SK-MEL-5 (cell line): ENCODE results near the genes GPA33 and STYXL2.

DNA sequence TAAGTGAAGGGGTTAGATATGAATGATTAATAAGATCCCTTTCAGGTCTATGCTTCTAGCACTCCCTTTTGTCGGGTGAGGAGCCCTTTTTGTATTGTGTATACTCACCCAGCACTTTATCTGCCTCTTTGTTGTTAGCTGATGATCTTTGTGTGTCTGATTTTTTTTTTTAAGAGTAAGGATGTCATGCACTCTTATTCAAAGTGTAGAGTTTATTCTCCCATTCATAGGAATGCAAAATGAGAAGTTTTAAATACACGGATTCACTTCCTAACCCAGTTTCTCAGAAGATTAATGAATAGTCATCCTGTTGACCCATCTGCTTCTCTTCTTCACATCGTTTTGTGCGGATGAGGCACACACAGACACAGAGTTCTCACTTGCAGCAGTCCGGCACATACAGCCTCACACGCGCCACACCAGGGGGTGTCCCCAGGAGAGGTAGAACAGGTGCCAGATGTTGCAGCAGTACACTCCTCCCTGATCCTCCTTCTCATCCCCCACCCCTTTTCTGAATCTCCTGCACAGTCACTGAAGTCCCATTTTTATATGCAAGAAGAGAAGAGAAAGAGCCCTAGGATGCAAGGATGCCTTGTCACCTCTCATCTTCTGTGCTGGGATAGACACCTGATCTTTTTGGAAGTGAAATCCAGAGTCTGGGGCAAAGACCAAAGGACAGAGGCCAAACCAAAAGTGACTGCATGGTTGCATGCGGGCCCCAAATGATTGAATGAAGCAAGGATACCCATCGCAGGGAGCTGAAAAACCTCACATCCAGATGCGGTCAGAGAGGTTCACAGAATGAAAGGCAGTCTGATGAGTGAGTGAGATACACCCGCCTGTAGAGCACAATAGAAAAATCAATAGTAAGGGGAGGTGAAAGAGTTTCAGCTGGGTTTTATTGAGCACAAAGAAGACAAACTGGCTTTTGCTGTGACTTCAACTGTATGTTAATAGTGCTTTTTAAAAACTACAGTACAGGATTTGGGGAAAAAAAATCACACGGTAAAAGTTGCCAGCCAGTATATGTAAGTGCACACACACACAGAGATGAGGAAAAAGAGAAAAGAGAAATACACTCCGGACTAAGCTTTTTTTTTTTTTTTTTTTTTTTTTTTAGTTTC is 28.8 kb downstream of the PBX1 start:
RAMPAGE:
- cytosol, long total RNA: no peak
- long total RNA: no peak
- nucleus, long total RNA: no peak

DNA sequence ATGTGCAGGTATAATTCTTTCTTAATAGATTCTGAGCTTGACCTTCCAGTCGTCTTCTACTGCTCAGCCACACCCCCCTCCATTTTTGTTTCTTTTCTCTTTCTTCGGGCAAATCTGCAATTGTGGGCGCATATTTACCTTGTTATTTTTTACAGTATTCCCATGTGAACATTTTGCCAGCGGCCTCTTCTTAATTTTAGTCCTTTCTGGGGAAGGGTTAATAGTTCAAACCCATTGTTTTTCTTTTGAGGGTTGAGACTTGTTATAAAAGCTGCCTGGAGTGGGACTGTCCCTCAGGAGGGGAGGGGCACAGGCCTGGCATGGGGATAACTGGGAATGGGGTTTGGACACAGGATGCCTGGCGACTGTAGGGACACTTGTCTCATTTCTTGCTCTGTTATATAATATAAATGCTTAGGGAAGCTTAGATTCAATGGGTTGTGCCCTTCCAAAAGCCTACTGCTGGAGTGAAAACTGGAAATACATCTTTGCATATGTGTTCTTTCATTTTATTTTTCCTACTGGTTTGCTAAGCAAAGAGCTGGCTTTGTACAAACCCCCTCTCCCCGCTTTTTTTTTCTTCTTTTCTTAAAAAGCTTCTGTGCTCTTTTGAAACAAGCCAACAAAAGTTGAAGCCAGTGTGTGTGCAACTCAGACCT is 40.4 kb downstream of the PBX1 start:
RAMPAGE:
- cytosol, long total RNA: no peak
- long total RNA: no peak
- nucleus, long total RNA: no peak

DNA sequence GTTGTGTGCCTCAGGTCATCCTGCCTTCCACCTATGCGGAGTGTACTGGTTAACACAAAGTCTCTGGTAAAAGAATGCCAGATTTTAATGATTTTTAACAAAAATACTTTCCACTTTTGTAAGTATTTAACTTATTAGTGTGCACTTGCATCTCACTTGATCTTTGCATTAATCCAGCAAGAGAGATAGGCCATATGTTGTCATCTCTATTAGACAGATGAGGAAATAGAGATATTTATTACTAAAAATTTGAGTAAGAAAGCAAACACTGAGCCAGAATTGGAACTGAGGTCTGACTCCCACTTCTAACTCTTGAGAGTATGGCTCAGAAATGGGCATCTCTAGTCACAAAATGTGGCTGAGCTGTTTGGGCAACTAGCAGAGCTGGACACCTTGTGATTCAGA is 49.4 kb downstream of the PBX1 start:
RAMPAGE:
- cytosol, long total RNA: no peak
- long total RNA: no peak
- nucleus, long total RNA: no peak

DNA sequence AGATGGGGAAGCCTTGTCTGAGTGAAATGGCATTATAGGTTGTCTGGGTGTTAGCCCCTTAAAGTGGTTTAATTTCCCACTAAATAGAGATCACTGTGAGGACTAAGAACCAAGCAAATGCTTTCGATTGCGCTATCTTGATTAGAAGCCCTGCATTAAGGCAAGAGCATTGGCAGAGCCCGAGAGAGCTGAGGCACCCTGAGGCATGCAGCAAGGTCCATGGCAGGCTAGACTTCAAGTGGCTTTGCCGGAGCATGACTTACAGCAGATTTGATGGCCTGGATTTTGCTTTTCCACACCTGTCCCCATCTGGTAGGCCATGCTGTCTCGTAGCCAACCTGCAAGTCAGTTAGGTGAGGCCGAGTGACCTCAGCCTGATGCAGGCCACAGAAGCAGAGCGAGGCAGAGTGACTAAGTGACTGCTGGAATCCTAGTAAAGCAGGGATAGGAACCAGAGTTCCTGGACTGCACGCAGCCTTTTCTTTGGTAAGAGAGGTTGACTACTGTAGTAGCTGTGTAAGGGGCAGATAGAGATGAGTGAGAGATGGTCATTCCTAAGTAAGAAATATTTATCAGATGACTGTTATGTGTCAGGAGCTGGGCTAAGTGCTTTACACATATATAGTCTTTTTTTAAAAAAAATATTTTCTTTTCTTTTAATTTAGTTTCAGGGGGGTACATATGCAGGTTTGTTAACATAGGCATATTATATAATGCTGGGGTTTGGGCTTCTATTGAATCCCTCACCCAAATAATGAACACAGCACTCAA is 149.0 kb downstream of the PBX1 start:
RAMPAGE:
- cytosol, long total RNA: no peak
- long total RNA: no peak
- nucleus, long total RNA: no peak

GRCh38 chr1:164736305-164736964 is 177.5 kb downstream of the PBX1 start:
RAMPAGE:
- cytosol, long total RNA: no peak
- long total RNA: no peak
- nucleus, long total RNA: no peak

GRCh38 chr1:164772588-164773290 is 213.8 kb downstream of the PBX1 start:
RAMPAGE:
- cytosol, long total RNA: no peak
- long total RNA: no peak
- nucleus, long total RNA: no peak

DNA sequence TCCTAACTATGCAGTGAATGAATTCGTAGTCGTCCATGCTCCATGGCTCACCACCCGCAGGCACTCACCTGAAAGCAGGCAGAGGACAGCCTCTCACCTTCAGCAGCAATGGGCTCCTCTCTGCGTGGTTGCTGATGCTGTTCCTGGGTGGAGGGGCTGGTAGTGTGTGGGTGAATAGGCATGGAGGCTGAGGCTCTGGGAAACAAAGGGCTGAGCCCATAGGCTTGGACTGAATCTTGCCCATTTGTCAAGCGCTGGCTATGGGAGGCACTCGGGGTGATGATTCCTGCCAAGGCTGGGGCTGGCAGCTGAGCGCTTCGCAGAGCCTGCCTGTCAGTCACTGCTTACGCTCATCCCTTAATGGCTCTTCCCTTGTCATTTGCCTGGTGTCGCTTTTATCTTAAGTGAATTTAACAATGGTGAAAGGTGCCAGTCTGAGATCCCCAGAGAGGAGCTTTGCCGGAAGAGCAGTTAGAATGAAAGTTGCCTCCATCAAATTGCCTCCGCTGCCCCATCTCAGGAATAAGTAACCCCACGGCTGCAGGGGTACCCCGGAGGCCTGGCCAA is 353.3 kb downstream of the PBX1 start:
RAMPAGE:
- cytosol, long total RNA: no peak
- long total RNA: no peak
- nucleus, long total RNA: no peak

RAMPAGE:
- cytosol, long total RNA: no peak
- long total RNA: no peak
- nucleus, long total RNA: no peak
These were observed 121.1 kb downstream of the LMX1A start for GRCh38 chr1:165234969-165236317.

RAMPAGE:
- cytosol, long total RNA: no peak
- long total RNA: no peak
- nucleus, long total RNA: no peak
These were observed 27.2 kb upstream of the MGST3 start for GRCh38 chr1:165603904-165604187.

RAMPAGE:
- cytosol, long total RNA: no peak
- long total RNA: no peak
- nucleus, long total RNA: no peak
These were observed 15.0 kb downstream of the MGST3 start for GRCh38 chr1:165645984-165646405.

RAMPAGE:
- cytosol, long total RNA: no peak
- long total RNA: no peak
- nucleus, long total RNA: no peak
These were observed 801 bp downstream of the UCK2 start for GRCh38 chr1:165828291-165828538.

DNA sequence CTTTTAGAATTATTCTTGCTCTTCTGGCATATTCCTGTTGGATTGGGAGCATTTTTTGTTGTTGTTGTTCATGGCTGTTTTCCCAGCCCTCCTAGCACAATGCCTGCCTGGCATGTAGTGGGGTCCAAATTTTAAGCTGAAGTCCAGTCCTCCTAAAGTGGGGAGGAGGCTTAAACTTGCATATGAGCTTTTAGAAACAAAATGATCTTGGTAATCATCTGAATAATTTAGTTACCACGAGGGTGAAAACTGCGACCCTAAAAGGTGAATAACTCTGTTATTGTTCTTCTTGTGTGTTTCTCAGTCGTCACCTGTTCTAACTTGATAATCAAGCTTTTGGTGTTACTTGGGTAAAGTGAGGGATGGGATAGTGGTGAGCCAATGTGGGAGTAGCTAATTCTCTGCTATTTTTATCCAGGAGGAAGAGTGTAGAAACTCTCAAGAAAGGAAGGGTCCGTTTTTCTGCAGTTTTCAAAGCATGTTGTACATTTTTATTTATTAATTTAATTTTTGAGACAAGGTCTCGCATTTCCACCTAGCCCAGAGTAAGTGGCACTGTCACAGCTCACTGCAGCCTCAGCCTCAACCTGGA is 2.0 kb downstream of the UCK2 start:
RAMPAGE:
- cytosol, long total RNA: no peak
- long total RNA: no peak
- nucleus, long total RNA: no peak

DNA sequence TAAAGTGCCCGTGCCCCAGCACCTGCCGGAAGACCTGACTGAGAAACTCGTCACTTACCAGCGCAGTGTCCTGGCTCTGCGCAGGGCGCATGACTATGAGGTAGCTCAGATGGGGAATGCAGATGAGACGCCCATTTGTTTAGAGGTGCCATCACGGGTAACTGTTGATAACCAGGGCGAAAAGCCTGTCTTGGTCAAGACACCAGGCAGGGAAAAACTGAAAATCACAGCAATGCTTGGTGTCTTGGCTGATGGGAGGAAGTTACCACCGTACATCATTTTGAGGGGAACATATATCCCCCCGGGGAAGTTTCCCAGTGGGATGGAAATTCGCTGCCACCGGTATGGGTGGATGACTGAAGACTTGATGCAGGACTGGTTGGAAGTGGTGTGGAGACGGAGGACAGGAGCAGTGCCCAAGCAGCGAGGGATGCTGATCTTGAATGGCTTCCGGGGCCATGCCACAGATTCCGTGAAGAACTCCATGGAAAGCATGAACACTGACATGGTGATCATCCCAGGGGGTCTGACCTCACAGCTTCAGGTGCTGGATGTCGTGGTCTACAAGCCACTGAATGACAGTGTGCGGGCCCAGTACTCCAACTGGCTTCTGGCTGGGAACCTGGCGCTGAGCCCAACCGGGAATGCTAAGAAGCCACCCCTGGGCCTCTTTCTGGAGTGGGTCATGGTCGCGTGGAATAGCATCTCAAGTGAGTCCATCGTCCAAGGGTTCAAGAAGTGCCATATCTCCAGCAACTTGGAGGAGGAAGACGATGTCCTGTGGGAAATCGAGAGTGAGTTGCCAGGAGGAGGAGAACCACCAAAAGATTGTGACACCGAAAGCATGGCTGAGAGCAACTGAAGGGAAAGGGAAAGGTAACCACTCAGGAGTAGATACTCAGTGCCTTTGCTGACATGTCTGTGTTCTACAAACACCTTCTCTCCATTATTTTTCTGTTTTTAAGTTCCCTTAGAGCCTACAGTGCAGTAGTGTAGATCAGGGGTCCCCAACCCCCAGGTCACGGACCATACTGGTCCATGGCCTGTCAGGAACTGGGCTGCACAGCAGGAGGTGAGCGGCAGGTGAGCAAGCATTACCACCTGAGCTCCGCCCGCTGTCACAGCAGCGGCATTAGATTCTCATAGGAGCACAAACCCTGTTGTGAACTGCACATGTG is 10.7 kb downstream of the POGK start:
RAMPAGE:
- cytosol, long total RNA: no peak
- long total RNA: no peak
- nucleus, long total RNA: no peak

DNA sequence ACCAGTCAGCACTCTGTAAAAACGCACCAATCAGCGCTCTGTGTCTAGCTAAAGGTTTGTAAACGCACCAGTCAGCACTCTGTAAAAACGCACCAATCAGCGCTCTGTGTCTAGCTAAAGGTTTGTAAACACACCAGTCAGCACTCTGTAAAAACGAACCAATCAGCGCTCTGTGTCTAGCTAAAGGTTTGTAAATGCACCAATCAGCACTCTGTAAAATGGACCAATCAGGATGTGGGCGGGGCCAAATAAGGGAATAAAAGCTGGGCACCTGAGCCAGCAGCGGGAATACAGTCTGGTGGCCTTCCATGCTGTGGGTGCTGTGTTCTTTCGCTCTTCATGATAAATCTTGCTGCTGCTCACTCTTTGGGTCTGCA is 2.4 kb upstream of the TADA1 start:
RAMPAGE:
- cytosol, long total RNA: no peak
- long total RNA: no peak
- nucleus, long total RNA: no peak

DNA sequence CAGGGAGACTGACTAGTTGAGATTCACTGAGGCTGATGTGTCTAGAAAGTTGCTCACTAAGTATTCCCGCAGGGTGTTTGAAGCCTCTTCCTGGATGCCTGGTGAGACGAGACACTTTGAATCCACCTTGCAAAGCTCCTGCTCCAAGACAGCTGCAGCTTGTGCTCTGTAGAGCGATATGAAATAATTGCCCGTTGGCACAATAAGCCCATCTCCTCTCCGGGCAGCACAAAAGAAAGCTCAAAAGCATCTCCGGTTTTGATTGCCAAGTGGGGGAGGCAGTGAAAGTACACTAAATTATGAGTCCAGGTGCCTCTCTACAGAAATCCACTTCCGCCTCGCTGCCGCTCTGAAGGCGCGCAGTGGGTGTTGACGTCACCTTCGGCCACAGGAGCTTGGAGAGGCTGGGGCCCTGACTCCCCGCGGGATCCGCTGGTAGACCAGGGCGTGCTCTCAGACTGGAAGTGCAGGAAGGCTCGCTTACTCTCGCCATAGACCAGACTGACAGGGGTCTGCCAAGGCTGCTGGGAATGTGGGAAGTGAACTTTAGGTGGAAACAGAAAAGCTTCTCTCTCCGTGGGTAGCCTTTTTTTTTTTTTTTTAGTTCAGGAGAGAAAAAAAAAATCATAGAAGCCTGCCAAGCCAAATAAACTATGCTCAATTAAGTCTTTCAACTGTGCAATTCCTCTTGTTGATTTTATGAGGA is 46.1 kb downstream of the GPA33 start:
RAMPAGE:
- cytosol, long total RNA: no peak
- long total RNA: no peak
- nucleus, long total RNA: no peak

GRCh38 chr1:167059081-167059709 is 31.0 kb downstream of the GPA33 start:
RAMPAGE:
- cytosol, long total RNA: no peak
- long total RNA: no peak
- nucleus, long total RNA: no peak

DNA sequence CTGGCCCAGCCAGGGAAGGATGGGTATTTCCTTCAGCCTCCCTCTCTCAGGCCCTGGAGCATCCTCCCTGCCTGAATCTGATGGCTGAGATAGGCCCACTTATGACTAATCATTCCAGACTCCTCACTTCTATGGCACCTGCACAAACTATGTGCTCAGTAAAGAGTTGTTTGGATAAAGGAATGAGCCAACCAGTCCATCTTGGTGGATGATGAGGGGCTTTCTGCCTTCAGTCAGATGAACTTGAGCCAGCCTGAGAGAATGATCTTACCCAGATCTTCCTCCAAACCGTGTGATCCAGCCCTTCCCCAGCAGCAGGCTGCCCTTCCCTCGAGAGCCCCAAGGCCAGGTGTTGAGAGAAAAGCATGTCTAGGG is 1.3 kb downstream of the GPA33 start:
RAMPAGE:
- cytosol, long total RNA: no peak
- long total RNA: no peak
- nucleus, long total RNA: no peak

DNA sequence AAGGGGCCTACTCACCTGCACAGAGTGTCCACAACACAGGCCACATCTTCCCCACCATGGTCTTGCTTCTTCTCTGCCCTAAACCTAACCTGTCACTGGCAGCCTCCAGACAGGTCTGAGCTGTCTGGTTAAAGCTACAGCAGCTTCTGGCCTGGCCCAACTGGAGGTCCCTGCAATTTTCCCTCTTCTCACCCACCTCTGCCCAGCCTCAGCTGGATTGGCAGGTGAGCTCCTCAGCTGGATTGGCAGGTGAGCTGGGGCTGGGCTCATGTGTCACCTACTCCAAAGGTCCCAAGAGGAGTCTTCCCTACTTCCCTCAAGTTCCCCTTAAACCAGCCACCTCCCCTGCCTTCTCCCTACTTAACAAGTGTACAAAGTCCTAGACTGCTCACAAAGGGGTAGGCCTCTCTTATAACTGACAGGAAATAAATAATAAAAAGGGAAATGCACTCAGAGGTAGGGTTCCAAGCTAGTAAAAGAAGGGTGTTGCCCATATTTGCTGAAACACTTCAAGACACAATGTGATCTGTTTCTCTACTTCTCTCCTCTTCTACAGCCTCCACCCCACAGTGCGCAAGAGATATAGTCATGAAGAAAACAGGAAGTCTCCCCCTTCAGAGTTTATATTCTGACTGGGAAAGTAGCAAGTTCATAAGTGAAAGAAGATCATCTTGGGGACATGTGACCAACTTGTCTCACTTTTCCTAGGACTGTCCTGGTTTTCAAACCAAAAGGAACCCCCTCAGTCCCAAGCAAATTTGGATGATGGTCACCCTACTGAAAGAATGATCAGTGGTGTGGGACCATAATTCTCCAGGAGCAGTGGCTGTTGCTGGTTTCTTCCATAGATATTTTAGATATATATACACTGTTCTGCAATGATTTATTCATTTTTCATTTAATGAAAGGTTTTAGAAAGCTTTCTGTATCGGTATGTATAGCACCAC is at the start of gene GPA33:
GPA33 (minus strand) TSS at position 148 of the 947 bp plus-strand sequence.
RAMPAGE:
- cytosol, long total RNA: no peak
- long total RNA: no peak
- nucleus, long total RNA: no peak

DNA sequence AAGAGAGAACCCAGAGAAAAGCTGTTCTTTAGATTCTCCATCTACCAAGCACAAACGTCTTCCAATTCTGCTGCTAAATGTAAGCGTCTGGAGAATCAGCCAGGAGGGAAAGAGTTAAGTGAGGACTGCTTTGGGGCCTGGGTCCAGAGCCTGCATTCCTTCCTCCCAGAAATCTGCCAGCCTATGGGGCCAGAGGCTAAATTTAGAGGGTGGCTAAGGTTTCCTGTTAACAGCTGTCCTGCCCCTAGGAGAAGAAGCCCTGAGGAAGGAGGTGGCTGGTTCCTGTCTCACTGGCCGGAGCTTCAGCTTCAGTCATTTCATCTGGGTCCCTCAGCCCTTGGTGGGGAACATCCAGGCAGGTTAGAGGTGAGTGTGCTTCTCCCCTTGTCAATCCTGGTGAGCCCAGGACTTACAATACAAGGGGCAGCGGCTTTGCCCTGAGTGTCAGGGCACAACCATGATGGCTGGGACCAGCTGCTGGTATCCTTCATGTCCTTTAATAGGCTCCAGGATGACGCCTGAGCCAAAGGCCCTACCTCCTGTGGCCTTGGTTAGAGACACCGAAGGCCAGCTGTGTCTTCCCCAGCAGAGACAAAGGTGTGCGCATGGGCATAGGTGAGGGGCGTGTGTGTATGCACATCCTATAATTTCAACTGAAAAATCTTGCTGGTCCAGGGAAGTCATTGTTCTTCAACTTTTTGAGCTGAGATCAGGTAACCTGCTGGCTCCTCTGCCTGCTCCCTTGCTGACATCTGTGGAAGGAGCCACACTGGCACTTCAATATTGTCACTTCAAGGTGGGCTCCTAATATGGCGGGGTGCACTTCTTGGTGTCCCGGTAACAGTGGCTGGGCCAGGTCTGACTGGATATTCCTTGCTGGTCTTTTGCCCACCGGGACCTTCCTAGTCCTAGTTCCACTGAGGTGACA is at the start of gene STYXL2:
STYXL2 (plus strand) TSS at position 247 of the 928 bp plus-strand sequence.
RAMPAGE:
- cytosol, long total RNA: no peak
- long total RNA: no peak
- nucleus, long total RNA: no peak

GRCh38 chr1:167415335-167416202 is 102.8 kb downstream of the CD247 start:
RAMPAGE:
- cytosol, long total RNA: no peak
- long total RNA: no peak
- nucleus, long total RNA: no peak